ENCODE results near the genes PGA3, VWCE and PPP1R32.

- PRO-cap: no peak
These were observed 25.9 kb upstream of the CD5 start for GRCh38 chr11:61076401-61076795.

DNA sequence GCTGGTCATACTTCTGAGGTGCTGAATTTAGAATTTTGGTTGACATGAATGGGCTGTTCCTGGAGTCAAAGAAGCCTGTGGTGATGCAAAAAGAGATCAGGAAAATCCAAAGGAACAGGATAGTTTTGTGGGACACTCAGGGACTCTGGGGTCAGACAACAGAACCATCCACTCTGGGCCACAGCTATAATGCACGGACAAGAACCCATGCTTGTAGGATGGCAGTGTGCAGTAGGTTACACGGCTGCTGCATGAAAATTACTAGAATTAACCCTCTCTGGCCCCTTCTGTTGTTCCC is 22.2 kb upstream of the CD5 start:
- PRO-cap: no peak

DNA sequence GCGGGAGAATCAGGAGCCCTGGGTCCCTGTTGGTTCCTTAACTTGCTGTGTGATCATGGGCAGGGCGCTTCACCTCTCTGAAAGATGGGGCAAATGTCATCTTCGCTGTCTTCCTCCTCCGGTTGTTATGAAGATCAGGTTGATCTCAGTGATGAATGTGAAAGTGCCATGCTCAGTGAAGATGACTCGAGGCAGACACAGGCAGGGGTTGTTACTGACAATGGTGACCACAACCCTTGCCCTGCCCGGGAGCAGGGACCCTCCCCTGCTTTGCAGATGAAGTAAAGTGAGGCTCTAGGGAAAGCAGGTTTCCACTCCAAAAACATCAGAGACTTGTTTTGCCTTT is 19.1 kb upstream of the CD5 start:
- PRO-cap: no peak

DNA sequence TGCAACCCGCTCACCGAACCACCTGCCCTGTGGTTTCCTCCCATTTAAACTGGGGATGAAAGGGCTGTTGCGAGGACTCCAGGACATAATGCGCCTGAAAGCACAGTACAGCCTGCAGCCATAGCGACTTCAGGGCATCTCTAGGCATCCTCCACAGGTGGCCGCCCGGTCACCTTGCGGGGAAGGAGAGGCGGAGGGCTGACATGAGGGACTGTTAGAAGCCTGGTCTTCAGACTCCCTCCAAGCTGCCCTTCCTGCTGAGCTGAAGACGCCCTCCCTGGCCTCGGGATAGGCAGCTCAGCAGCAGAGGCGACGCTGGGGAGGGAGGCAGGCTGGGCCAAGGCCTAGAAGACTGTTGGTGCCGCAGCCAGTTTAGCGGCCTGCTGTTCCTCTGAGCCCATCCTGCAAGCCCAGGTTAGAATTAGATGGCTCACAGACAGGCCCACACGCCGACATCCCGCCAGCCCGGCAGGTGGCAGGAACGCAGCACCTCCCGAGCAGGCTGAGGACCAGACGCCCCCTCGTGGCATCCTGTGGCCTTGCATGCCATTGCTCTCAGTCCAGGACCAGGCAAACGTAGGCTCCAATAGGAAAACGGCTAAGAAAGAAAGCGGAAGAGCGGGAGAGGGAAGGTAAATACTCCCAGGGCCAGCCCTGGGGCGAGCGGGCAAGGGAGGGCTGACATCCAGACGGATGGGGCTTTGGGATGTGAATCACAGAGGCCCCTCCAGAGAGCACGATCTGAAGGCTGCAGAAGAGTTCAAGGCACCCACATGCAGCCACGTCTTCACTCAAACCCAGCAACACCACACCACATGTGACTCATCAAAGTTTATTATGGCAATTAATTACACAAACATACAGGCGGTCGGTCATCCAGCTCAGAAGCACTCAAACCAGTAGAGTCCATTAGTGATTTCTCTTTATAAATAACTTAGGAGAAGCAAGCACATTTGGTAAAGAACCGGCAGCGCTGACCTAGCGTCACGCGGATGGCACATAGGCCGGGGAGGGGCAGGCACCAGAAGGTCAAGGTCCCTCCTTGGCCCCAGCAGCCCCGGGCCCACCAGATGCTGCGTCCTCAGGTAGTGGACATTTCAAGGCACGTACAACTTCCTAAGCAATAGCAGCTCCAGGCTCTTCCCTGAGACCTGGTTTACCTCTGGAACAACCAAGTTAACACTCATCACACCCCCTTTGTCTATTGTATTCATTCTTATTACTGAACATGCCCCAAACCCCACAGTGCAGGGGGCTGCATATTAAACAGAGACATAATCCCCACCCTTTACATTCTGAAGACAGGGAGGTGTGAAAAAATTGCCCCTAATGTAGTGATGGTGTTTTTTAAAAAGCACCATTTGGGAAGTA is 27.6 kb downstream of the CD5 start:
- PRO-cap: no peak

GRCh38 chr11:61130812-61131134 is 28.5 kb downstream of the CD5 start:
- PRO-cap: no peak

GRCh38 chr11:61151572-61152400 is 9.4 kb downstream of the VPS37C start:
- PRO-cap: no peak

- PRO-cap: no peak
These were observed at the start of gene PGA3 for GRCh38 chr11:61203234-61203705. Gene PGA3 (plus strand): TSS chr11:61203515.

- PRO-cap: bidirectional peak, plus-strand start at chr11:61295453, minus-strand start at chr11:61295307
These were observed at the start of gene VWCE for GRCh38 chr11:61294729-61295843. Gene VWCE (minus strand): TSS chr11:61295316.

GRCh38 chr11:61331403-61331875 is 1.5 kb downstream of the DDB1 start:
- PRO-cap: no peak

GRCh38 chr11:61332099-61332960 is 575 bp downstream of the DDB1 start:
- PRO-cap: no peak

- PRO-cap: no peak
These were observed 6.0 kb downstream of the TKFC start for GRCh38 chr11:61338935-61339476.

DNA sequence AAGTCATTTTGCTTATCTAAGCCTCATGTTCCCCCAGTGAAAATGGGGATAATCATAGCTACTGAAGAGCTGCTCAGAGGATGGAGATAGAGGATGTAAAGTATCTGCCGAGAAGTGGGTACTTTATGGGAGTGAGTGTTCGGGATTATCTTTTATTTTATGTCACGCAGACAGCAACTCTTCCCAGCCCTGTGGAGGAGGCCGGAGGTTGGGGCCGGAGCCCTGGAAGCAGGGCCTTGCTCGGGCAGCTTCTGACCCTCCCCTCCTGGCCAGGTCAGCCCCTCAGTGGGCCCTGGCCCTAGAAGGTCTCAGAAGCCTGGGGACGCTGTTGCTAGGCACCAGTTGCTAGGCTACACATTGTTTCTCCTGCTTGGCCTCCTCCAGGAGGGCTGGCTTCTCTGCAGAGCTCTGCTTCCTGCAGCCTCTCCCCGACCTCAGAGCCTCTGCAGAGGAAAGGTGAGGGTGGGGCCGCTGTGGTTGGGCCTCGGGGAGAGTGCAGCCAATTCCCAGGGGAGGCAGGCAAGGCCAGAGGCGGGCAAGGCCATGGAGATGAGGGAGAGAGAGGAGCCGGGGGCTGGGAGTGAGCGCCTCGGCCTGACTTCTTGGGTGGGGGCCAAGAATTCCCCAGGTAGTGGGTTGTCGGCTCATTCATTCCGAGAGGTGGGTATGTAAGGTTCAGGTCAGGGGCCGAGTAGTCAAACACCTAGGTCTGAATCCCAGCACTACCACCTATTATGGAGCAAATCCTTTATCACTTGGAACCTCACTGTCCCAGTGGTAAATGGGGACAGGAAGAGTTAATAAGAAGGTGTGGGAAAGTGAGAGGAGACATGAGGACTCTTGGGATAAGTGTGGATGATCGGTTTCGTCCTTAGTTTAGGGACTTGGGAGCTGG is at the start of gene PPP1R32:
Gene PPP1R32, plus strand, starts transcription at position 360 of the 895 bp plus-strand sequence.
- PRO-cap: no peak

DNA sequence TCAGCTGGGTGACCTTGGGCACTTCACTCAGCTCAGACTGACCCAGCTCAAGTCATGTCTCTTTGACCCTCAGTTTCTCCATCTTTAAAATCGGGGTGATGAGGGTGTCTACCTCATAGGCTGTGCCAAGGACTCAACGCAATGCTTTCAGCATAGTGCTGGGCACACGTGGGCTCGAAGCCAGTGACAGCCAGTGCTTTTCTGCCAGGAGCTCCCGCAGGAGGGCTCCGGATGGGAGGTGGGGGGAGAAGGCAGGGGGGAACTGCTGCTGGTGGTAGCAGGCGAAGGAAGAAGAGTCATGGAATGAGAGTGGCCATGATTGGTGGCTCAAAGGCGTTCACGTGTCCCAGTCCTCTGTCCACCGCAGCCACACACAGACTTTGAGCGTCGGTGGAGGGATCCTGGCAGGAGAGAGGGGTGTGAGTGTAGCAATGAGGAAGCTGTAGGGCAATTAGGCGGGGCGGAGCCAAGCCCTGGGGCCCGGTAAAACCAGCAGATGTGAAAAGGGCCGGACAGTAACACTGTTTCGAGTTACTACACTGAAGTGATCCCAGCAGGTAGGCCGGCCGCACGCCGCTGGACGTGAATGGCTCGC is 661 bp upstream of the LRRC10B start:
- PRO-cap: no peak

DNA sequence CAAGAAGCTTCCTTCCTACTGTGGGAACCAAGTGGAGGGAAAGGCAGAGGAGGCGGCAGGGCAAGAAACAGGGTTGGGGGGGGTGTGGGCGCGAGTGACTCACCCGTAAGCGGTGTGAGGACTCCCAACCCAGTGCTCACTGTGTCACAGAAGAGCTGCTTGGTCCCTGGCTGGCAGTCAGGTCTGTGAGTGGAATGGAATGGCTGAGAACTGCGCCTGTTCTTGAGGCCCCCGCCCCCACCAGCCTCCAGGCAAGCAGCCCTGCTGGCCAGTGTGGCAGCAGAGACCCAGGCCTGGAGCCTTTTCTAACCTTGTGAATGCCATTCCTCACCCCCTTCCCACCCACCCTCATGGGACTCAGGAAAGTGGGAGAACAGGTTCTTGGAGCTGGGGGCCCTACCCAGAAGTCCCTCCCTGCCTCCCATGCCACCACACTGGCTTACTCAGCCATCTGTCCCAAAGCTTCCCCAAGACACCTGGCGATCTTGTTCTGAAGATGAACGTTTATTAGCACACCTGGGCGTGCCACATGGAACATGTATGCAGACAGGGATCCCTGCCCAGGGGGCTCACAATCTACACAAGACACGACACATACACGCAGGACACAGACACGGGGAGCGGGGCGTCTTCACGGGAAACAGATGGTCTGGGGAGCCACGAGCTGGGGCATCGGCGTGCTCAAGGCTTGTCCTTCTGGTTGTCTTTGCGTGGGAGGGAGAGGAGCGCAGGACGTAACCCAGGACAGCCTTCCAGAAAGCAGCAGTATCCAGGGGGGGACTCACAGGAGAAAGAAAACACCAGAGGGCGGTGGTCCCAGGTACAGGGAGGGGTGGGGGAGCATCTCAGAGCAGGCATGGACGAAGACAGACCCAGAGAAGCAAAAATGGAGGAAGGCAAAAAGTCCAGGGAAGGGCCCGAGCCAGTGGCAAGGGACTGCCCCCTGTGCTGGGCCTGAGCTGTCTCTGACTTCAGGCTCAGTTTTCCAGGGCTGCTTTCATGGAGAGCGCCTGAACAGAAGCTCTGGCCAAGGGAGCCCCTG is 5.0 kb downstream of the LRRC10B start:
- PRO-cap: no peak

DNA sequence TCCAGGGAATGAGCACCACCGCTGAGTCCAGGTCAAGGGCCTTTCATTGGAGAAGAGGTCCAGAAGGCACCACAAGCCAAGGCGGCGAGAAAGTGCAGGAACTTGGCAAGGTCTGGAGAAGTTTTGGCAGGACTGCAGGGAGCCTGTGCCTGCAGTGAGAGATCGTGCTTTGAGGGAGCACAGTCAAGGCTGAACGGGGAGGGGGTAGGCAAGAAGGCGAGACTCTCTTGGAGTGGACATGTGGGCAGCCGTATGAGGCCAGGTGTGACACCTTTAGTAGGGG is 30.4 kb downstream of the LRRC10B start:
- PRO-cap: no peak

DNA sequence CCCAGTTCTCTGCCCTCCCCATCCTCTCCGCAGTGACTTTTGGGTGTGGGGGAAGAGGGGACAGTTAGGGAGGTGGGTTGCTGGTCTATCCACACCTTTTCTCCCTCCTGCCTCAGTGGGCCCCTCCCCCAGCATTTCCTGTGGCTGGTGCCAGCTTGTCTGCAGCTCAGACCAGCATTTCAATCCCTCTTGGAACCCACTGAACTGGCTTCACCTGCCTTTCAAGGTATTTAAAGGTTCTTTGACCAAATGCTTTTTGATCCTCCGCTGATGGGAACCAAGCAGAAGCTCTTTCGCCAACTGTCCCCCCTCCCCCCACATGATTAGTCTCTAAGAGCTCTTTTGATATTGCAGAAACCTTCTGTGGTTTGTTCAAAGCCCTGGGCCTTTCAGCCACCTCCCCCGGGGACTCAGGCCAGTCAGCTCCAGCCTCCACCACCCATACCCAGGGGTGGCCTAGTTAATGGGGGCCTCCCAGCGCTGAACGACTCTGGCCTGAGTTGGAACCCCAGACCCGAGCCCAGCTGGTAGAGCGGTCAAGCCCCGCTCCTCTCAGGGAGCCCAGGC is 5.9 kb upstream of the SYT7 start:
- PRO-cap: no peak

GRCh38 chr11:61588628-61589102 is 7.8 kb upstream of the SYT7 start:
- PRO-cap: unidirectional peak, minus-strand start at chr11:61588723

DNA sequence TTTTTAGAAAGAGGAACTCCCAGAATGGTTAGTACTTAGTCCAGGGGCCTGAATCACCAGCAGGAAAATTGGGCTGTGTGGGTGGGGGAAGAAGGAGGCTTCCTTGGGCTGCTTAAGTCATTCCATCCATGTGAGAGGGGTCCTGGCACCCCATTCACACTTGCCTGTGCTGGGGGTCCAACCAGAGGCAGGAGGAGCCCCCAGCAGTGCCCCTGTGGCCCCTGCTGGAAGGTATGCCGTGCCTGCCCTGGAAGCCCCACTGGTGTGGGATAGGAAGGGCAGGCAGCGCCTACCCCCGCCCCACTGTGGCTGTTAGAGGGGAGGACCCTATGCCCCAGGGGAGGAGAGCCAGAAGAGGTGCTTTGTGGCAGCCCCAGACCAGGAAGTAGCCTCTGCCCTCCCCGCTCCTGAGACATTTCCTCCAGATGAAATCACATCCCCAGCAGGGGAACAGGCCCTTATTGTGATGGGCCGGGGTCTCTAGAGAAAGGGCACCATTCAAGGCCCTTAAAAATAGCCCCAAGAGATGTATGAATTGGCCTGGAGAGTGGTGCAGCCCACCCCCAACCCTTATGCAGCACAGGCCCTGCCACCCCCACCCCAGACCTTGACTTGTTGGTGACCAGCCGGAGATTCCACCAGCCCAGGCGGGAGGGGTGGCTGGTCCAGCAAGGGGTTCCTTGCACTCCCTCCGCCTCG is 35.5 kb upstream of the MYRF start:
- PRO-cap: no peak

GRCh38 chr11:61764299-61764938 is 12.0 kb downstream of the MYRF start:
- PRO-cap: no peak

DNA sequence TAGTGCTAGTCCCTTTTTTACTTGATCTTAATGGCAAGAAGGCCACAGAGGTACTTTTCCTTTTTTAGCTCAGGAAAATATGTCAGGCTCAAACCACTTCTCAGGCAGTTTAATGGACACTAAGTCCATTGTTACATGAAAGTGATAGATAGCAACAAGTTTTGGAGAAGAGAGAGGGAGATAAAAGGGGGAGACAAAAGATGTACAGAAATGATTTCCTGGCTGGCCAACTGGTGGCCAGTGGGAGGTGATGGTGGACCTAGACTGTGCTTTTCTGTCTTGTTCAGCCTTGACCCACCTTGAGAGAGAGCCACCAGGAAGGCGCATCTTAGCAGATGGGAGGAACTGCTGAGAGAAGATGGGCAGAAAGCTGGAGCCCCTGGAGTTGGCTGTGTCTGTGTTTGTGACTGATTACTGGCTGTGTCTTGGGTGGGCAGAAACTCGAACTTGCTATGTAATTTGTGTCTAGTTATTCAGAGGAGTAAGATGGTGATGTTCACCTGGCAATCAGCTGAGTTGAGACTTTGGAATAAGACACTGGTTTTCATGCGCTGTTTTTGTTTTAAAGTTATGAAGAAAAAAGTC is 4.0 kb downstream of the FEN1 start:
- PRO-cap: no peak

Measured in trachea (tissue), 1 donor.